Hematopoietic multipotent progenitor cell (in vitro differentiated cells): ENCODE measurements around a stretch of chr10.

DNA sequence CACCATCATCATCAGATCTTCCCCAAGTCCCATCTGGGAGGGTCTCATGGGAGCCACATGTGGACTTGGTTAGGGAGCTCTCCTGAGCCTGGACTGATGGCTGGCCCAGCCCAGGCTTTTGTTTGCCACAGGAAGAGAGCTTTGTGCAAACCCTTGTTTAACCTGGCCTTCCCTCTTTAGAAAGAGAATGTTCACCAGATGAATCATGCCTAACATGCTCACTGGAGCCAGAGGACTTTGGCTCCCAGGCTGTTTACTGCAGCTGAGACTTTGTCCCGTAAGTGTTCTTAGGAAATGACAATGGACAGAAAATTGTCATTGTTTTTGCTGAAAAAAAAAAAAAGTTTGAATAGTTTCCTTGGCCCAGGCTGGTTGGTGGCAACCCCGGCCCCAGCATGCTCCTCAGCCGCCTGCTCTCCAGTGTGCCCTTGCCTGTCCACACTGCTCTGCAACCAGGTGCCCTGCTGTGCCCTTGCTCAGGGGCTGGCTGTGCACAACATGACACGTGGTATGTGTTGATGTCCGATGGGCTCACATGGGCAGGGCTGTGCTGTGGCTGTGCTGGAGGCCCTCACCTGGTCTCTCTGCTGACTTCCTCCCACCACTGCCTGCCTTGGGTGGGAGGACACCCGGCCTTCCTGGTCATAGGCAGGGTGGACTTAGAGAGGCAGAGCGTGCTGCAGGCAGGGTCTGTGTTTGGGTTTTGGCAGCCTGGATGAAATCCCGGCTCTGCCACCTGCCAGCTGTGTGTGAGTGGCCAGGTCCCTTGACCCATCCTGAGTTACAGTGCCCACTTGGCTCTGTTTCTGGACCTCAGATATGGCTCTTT is 215.4 kb upstream of the ZNF32 start:
- CAGE, long polyA plus RNA = no peak

GRCh38 chr10:44974445-44974573 is 4.3 kb downstream of the DEPP1 start:
- CAGE, long polyA plus RNA = no peak

DNA sequence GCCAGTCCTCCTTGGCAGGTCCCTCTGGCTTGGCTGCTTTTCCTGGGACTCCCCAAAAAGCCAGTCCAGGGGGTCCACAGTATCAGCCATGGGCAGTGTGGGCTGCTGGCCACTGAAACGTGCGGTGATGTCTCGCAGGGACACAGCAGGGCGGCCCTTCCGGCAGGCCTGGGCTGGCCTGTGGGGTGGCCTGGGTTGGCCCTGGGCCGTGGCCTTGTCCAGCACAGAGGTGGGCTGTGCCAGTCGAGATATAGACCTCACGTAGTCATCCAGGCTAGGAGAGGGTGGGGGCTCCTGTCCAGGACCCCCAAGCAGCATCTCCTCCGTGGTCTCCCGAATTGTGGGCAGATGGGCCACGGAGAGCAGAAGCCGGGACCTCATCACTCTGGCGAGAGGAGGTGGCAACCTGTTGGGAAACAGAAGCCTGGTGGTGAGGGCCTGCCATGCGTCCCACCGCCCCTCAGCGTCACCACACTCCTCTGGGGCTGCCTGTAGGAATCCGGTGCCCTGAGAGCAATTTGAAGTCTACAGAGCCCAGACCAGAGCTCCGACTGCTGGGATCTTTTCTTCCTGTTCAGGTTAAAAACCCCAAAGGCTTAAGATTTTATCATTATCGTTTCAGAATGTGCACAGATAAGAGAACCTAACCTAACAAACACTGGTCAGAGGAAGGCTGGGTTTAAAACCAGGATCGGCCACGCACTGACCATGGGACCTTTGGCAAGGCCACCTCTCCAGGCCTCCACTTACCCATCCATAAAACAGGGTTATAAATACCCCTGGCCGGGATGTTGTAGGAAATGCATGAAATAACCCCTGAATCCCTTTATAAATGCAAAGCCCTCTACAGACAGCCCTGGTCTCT is 727 bp downstream of the DEPP1 start:
- CAGE, long polyA plus RNA = no peak

DNA sequence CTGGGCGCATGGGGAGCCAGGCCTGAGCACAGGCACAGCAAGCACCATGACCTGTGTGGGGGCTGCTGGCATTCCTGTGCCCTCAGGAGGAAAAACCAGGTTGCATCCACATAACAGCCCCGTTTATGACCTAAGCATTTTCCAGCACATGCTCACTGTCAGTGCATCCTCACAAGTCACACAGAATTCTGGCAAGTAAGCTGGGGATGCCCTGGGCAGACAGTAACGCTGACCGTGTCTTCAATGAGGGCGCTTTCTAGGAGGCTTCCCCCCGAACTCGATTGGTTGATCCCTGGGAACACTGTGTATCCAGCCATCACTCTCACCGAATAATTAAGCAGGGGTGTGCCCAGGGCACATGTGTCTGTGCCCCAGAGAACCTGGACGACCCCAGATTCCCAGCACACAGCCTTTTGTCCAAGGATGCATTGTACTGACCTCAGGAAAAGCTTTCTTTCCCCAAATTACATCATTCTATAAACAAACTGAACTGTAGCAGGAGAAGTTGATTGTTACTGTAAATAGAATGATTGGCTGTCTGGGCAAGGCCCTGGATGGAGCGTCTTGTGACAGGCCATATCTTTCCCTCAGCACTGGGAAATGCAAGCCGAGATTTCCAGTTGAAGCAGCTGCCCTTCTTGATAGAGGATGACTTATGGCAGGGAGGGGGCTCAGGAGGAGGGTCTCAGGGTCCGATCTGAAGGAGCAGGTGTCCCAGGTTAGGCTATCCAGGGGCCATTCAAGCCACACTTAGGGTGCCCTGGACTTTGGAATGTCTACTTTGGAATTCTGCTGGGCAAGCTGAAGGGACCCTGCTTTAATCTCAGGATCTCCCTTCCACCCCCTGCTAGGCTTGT is 6.6 kb upstream of the DEPP1 start:
- CAGE, long polyA plus RNA = no peak

GRCh38 chr10:44994020-44994253 is 6.8 kb upstream of the ZNF22 start:
- CAGE, long polyA plus RNA = no peak

DNA sequence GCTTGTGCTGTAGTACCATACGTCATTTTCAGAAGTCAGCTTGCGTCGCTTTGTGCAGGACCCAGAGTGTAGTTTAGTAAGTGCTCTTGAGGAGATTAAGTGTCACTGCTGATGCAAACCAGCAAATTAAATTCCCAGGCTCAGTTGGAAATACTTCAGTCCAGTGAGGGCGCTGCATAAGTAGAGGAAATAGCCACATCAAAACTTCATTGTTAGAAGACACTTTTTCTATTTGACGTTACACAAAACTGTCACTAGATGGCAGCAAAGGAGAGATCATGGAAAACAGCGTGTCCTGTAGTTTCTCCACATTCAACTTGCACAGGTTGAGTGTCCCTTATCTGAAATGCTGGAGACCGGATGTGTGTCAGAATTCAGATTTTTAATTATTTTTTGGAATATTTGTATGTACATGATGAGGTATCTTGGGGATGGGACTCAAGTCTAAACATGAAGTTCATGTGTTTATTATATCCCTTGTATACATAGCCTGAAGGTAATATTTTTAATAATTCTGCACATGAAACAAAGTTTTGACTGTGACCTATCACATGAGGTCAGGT is 7.9 kb downstream of the ZNF22 start:
- CAGE, long polyA plus RNA = no peak

DNA sequence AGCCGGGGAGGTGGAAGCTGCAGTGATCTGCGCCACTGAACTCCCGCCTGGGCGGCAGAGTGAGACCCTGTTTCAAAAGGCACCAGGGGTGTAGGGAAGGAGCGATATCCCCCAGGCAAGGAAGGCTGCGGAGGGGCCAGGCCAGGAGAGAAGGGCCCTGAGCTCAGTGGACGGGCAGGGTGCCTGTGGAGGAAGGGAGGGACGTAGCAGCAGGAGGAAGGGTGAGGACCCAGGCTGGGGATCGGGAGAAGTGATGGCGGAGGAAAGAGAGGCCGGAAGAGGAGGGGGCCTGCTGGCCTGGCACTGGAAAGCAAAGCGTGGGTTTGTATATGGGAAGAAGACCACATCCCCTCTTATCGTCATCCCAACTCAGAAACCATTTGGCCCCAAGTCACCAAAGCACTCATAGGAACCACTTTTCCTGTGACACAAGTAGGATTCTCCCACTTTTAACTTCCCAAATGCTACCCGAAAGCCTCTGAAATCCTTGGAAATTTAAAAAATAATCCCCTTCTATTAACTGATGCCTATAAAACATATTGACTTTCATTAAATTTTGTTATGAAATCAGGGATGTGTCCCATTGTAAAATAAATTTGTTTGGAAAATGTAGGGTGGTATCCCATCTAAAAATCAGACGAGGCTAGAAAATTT is 45.8 kb downstream of the ALOX5 start:
- CAGE, long polyA plus RNA = no peak

DNA sequence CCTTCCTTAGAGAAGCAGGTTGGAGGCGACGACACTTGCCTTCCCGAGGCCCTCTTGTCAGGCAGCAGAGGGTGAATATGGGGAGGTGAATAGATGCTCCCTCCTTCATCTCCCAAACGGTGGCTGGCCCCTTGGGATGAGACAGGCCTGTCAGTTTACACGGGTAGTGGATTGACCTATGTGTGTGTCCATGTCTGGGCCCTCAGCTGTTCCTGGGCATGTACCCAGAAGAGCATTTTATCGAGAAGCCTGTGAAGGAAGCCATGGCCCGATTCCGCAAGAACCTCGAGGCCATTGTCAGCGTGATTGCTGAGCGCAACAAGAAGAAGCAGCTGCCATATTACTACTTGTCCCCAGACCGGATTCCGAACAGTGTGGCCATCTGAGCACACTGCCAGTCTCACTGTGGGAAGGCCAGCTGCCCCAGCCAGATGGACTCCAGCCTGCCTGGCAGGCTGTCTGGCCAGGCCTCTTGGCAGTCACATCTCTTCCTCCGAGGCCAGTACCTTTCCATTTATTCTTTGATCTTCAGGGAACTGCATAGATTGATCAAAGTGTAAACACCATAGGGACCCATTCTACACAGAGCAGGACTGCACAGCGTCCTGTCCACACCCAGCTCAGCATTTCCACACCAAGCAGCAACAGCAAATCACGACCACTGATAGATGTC is 71.4 kb downstream of the ALOX5 start:
- CAGE, long polyA plus RNA = no peak

DNA sequence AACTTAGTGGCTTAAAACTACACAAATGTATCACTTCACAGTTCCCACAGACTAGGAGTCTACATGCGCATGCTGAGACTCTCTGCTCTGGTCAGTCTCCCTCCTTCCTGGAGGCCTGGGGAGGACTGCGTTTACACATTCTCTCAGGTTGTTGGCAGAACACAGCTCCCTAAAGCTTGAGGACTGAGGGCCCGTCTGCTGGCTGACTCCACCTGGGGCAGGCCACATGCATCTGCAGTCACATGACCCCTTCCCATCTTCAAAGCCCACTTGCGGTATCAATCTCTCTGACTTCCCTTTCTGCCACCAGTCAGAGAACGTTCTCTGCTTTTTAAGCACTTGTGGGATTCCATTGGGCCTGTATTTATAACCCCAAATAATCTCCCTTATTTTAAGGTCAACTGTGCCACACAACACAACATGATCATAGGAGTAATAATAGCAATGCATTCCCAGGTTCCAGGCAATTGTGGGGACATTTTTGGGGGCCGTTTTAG is 65.0 kb downstream of the MARCHF8 start:
- CAGE, long polyA plus RNA = no peak

- CAGE, long polyA plus RNA = no peak
These were observed 19.2 kb downstream of the ZFAND4 start for GRCh38 chr10:45653309-45653929.

- CAGE, long polyA plus RNA = no peak
These were observed 28.6 kb downstream of the NCOA4 start for GRCh38 chr10:46001425-46002672.

DNA sequence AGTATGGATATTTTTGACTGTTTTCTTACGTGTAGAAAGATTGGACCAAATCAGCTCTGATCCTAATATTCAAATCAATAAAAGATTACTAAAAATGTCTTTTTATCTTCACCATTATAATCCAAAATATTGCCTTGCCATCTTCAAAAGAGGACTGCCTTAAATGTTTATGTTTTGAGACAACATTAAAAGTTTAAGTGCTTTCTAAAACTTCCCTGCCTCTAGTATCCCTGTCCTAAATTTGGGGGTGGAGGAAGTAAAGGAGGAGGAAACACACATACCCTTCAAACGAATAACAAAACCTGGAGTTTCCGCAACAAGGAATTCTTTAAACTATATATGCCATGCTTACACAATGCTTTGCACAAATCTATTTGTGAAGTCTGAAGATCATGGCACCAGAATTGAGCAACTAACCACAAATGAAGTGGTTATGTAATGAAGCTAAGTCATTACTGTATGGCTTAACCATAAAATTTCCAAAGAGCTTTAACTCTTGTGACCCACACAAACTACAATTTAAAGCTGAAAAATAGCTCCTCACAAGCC is 9.6 kb downstream of the NCOA4 start:
- CAGE, long polyA plus RNA = no peak

DNA sequence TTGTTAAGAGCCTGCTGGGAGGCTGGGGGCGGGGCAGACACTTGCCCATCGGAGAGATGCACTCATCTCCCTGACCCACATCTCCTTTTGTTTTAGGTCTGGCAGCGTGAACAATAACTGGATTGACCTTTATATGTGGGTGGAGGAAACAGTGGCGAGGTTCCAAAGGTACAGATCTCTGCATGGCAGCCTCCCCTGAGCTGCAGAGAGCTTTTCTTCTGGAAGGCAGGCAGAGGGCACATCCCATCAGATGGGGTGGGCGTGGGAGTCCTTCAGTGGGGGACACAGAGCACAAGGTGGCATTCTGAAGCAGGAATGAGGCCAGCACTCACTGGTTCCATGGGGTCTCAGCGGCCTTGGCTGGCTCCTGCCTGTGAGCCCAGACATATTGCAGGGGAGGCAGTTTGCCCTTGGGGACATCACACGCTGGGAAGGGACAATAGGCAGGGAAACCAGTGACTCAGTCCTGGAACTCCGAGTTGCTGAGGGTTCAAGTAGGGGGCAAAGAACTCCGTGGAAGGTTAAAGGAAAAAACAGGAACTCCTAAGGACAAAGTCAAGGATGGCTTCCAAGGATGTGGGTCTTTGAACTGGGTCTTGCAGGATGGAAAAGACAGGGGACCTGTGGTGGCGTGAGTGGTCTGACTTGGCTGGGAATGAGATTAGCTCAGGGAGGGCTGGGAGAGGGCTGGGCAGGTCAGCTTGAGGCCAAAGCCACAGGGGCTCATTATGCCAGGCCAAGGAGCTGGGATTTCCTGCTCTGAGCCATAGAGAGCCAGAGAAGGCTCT is 5.4 kb downstream of the ANTXRL start:
- CAGE, long polyA plus RNA = no peak

DNA sequence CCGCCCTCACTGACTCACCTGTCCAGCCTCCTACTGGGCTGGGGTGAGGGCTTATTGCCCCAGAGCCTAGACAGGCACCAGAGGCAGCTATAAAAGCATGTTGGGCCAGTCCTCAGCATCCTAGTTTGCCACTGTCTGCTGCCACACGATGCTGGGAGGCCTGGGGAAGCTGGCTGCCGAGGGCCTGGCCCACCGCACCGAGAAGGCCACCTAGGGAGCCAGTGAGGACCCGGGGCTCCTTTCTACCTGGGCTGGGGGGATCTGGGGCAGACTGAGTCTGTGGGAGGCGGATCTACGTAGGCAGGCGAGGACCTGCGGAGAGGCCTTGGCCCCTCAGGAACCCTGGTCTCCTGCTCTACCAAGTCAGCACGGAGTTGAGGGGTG is 6.6 kb upstream of the ANXA8L1 start:
- CAGE, long polyA plus RNA = no peak

- CAGE, long polyA plus RNA = no peak
These were observed 21.4 kb downstream of the ANXA8L1 start for GRCh38 chr10:46396887-46397425.

DNA sequence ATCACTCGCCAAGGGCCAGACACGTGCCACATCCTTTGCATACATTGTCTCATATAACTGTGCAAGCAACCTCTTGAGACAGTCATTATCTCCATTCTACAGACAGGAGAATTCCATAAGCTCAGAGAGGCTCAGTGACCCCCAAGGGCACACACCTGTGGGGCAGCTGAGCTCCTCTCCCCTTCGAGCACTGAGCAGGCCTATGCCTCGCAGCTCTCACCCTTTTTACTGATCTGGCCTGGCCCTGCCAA is 3.5 kb downstream of the GPRIN2 start:
- CAGE, long polyA plus RNA = no peak

DNA sequence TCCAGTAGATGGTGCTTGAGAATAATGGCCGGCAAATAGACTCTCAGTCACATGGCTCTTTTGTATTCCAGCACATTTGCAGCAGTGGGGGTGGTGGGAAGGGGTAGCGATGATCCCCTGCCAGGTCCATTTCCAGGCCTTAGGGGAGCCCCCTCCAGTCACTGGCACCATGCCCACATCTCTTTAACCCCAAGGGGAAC is 81.8 kb downstream of the PTPN20 start:
- CAGE, long polyA plus RNA = no peak

DNA sequence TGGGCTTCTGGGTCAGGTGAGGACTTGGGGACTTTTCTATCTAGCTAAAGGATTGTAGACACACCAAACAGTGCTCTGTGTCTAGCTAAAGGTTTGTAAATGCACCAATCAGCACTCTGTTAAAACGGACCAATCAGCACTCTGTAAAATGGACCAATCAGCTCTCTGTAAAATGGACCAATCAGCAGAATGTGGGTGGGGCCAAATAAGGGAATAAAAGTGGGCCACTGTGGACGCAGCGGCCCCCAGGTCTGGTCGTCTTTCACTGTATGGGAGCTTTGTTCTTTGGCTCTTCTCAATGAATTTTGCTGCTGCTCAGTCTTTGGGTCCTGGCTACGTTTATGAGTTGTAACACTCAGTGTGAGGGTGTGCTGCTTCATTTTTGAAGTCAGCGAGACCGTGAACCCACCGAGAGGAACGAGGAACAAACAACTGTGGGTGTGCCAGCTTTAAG is 171.1 kb downstream of the PTPN20 start:
- CAGE, long polyA plus RNA = no peak

DNA sequence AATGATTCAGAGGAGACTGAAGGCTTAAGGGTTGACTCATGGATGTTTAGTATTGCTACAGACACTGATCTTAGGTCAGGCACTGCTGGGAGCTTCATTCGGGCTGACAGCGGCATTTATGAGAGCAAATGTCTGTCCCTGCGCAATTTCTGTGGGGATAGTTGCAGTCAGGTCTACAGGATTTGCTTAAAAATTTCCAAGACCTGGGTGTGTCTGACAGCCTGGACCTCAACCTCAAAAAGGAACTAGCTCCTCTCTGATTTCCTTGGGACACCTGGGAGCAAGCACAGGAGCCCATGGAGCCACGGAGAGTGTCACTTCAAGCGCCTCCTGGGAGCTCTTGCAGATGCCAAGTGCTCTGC is 162.3 kb upstream of the GDF10 start:
- CAGE, long polyA plus RNA = no peak

DNA sequence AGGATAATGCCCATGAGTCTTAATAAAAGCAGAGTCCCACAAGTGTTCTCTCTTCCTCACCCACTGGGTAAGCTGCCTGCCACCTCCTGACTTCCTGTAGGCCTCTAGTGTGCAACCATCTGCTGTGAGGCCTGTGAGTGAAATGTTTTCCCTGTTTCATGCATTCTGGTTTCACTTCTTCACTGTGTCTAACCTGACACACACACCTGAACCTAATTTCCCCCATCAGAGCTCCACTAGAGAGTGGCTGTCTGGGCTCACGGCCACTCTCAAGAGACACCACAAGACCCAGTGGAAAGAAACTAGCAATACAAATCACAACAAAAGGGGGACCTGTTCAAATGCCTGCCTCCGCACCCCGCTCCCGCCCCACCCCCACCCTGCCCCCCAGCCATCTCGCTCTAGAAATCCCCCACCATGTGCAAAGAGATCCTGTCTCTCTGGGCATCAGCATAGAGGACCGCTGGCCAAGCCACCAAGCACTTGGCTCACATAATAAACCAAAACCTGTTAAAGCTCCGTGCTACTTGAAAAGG is 38.7 kb upstream of the GDF10 start:
- CAGE, long polyA plus RNA = no peak